GM12892 (cell line): ENCODE measurements around a stretch of chr20.

DNA sequence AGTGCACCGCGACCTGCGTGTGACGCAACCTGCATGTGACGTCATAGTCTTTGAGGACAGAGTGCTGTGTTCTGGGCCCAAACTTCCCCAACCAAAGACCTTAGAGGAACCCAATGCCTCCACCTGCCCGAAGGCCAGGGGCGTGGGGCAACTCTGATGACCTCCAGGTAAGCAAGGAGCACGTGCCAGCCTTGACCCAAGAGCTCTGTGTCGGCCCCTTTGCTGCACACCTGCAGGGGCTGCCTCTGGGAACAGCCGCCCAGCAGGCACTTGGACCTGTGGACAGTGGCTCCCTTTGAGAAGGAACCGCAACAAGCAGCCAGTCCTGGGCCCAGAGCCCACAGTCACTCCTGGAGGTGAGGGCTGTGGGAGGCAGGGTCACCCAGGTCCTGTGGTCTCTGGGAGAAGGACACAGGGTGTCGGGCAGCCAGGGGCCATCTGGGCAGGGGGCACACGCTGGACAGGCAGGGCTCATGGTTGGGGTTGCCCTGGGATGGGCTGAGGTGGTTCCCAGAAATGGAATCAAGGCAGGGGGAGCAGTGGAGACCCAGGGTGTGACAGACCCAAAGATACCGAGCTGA, 1.5 kb downstream of the CABLES2 start:
- RRBS = no CpG with 5 or more reads among the region's 14 CpGs

GRCh38 chr20:62494598-62495057, 18.8 kb upstream of the GATA5 start:
- RRBS = no CpG with 5 or more reads among the region's 8 CpGs

GRCh38 chr20:62501714-62502265, 26.0 kb upstream of the GATA5 start:
- RRBS = no CpG with 5 or more reads among the region's 10 CpGs

DNA sequence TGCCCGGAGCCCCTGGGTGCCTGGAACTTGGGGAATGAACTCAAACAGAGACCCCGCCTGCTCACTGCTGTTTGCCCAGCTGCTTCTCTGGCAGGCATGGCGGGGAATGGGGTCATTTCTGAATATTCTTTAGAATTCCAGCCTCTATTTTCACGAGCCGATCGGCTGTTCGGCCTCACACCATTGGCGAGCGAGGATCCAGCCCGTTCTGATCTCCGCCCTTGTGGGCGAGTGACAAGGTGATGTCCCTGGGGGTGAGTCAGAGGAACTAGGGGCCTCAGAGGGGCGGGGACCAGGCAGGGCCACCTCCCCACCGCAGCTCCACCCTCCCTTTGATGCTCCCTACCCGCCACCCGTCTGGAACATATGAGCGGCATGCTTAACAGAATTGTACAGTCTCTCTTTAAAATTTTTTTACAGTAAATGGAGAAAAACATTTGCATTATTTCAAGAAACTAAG, 48.0 kb upstream of the GATA5 start:
- RRBS = no CpG with 5 or more reads among the region's 17 CpGs

DNA sequence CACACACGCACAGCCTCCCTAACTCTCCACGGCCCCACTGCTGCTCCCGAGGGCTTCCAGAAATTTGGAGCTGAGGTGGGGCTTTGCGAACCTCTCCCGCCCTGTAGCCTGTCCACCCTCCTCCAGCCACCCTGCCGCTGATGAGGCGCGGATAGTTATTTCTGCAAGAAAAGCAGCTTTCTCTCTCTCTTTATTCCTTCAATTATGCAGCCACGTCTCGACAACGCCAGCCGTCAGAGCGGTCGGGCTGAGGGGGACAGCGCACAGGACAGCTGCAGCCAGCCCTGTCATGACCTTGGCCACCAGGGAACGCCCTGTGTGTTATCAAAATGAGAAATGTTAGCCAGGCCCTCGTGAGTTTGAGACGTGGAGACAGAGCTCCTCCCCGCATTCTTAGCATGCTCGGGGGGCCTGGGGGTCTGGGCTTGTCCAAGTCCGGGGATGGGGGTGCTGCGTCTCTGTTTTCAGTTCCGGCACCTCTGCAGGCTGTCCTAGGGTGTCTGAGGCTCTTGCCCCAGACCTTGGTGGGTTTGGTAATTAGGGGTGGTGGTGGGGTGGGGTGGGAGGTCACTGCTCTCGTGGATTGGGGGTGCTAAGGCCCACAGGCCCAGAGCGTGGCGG, 54.1 kb upstream of the GATA5 start:
- RRBS = no CpG with 5 or more reads among the region's 26 CpGs

- RRBS = no CpG with 5 or more reads among the region's 38 CpGs
These were observed 75.6 kb upstream of the GATA5 start for GRCh38 chr20:62551329-62551828.

GRCh38 chr20:62574787-62575129, 67.5 kb upstream of the SLCO4A1 start:
- RRBS = no CpG with 5 or more reads among the region's 15 CpGs

DNA sequence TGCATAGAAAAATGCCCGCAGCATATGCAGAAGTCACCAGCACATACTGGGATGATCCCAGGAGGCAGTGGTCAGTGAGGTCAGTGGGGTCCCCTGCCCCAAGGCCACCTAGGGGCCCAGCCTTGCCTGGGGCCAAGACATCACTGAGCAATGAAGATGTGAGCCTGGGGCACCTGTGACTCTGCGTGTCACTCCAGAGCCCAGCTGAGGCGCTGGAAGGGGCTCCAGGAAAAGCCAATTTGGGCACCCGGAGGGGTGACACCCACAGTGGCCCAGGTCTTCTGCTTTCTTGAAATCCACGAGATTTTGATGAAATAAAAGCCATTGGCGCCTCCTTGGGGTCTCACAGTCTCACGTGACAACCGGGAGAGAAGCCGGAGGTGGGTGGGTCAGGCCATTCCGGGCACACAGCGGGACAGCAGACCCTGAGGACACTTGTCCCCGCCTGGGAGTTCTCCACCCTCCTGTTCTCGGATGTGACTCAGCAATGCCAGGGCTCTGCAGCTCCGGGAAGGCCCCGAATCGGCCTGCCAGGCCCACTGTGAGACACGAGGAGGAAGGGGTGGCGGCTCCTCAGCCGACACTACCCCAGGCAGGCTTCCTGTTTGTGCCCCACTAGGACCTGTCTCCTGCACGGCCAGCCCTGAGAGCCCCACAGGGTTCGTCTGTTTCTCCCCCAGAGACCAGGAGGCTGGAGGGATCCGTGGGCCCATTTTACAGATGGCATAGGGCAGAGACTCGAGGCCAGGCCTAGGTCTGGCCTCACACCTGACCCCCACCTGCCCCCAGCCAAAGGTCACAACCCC, 24.4 kb upstream of the SLCO4A1 start:
- RRBS = no CpG with 5 or more reads among the region's 23 CpGs

DNA sequence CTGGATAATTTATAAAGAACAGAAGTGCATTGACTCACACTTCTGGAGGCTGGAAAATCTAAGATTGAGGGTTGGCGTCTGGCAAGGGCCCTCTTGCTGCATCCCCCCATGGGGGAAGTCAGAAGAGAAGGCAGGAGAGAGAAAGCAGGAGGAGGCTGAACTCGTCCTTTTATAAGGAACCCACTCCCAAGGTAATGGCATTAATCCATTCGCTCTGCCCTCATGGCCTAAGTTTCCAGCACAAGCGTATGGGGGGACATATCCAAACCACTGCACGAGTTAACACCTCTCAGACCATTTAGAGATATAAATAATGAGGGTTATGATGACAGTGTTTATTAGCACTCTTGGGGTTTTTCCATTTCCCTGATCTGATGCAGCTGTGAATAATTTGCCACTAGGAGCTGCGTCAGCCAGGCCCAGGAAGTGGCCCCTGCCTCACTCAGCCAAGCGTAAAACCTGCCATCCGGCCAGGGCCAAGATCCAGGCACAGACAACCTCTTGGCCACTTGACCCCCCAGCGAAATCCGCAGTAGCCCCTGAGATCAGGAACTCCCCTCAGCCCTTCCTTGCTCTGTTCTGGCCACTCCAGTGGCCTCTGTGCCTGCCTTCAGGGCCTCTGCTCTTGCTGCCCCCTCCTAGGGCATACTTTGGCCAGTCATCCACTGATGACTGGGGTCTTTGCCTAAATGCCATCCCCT, 14.2 kb upstream of the SLCO4A1 start:
- RRBS = no CpG with 5 or more reads among the region's 10 CpGs

DNA sequence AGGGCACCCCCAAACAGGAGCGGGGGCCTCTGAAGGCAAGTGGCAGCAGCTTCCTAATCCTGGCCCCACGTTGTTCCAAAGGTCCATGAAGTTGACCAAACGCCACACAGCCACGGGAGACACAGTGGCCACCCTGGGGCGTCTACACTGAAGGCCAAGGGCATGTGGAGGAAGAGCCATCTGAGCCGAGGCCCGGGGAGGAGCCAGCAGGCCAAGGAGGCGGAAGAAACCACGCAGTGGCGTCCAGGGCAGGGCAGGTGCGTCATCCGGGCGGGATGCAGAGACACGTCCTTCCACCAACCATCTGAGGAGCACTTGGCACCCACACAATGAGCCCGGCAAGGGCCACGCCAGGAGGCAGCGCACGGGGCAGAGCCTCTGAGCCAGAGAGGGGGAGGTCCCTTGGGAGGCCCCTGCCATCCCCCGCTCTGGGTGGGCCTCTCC, 21.4 kb upstream of the NTSR1 start:
- RRBS = 63% methylated on average over 8 of the region's 19 CpGs

DNA sequence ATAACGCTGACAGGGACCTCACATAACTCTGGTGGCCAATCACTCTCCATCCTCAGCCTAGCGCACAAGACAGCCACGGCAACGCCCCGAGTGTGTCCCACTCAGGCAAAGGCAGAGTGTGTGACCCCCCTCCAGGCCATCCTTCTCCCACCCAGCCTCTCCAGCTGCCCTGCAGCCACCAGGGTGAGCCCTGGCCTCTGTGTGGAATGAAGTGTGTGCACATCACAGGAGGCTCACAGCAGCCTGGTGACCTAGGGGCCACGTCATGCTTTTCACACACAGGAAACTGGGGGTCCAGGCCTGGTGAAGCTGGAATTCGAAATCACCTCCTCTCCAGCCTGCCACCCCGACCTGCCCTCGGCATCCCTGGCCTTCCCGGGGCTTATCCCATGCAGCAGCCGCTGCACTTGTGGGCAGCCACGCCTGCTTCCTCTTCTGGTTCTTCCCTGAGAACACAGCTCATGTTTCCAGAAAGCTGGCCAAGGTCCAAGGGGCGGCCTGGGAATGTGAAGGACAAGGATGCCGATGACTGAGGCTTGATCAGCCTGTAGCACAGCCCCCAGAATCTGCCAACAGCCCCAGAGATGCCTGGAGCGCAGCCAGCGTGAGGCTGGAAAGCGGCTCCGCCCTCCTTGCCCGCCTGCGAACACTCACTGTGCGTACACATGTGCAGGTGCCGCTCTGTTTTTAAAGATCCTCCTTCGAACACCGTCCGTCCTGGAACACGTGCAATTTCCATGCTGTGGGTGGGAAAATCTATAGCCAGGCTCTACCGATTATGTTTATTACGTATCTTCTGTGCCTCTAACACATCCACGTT, 4.2 kb upstream of the NTSR1 start:
- RRBS = no CpG with 5 or more reads among the region's 29 CpGs

DNA sequence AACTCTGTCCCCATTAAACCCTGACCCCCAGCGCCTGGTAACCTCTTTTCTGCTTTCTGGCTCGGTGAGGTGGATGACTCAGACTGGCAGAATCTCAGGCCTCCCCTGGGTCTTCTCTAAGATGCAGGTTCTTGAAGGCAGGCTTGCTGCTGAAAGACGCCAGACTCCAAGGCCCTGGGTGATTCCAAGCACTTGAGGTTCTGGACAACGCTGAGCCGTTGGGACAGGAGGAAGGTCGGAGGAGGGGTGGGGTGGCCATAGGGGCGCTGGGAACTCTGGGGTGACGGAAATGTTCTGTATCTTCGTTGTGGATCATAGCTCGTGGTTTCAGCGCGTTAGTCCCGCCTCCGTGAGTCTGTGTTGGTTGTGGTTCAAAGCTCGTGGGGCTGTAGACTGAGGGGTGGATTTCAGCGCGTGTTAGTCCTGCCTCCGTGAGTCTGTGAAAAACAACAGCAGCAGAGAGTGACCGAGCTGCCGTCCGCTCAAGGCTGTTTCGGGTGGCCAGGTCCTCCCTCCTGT, 7.6 kb downstream of the NTSR1 start:
- RRBS = no CpG with 5 or more reads among the region's 22 CpGs

- RRBS = no CpG with 5 or more reads among the region's 13 CpGs
These were observed 1.5 kb downstream of the COL9A3 start for GRCh38 chr20:62818271-62818881.

GRCh38 chr20:62840065-62840579, 21.5 kb downstream of the TCFL5 start:
- RRBS = 86% methylated on average over 3 of the region's 21 CpGs

DNA sequence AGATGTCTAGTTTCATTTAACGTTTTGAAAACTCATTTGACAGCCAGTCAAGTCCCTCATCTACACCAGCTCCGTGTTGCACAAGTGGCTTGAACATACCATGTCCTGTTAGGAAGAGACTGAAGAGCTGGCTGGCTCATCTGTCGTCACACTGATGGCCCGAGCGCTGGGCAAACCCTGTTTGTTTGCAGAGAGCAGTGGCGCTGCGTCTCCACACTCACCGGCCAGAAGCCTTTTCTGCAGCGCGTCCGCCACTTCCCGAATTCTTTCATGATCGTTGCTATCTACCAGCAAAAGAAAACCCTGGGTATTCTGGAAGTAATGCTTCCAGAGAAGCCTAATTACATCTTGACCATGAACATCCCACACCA, 10.6 kb upstream of the TCFL5 start:
- RRBS = no CpG with 5 or more reads among the region's 13 CpGs

DNA sequence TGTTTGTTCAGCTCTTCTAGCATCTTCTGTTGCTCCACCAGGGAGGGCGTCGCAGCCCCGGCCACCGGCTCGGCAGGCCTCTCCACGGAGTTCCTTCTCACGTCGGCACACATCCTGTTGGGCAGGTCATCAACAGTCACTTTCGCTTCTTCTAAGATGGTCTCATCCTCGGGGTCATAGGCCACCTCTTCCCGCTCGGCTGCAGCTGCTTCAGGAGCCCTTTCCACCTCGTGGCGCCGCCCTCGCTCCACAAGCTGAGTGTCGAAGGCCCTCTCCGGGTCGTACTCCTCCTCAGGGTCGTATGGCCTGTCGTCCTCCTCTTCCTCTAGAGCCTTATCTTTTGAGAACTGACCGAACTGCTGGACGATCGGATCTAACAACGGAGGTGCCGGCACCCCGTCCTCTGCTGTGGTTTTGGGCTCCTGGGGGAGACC, 19.9 kb upstream of the TCFL5 start:
- RRBS = 97% methylated on average over 2 of the region's 27 CpGs

DNA sequence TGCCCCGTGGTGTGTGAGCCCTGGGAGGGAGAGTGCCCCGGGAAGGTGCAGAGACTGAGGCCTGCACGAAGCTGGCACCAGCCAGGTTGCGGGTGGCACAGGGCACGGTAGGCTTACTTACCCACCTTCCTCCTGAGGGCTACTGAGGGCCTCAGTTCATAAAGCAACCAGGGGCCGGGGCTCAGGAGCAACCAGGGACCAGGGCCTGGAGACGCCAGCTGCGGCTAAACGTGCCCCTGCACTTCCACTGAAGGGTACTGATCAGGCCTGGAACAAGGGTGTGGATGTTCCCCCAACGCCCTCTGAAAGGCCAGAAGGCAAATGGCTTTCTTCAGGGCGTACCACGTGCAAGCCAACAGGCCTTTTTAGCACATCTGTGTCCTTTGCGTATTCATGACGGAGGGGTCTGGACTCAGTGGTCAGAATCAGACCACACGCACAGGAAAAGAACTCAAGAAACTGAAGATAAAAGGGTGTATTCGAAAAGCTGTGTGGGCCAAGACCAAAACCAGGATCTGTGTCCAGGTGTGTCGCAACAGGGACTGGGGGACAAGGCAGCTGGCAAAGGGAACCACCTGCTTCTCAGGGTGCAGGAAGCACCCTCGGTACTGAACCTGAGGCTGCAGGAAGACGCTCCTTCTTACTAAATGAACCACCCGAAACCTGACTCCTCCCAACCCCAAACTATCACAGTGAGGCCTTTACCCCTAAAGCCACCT, 24.5 kb upstream of the TCFL5 start:
- RRBS = no CpG with 5 or more reads among the region's 20 CpGs

DNA sequence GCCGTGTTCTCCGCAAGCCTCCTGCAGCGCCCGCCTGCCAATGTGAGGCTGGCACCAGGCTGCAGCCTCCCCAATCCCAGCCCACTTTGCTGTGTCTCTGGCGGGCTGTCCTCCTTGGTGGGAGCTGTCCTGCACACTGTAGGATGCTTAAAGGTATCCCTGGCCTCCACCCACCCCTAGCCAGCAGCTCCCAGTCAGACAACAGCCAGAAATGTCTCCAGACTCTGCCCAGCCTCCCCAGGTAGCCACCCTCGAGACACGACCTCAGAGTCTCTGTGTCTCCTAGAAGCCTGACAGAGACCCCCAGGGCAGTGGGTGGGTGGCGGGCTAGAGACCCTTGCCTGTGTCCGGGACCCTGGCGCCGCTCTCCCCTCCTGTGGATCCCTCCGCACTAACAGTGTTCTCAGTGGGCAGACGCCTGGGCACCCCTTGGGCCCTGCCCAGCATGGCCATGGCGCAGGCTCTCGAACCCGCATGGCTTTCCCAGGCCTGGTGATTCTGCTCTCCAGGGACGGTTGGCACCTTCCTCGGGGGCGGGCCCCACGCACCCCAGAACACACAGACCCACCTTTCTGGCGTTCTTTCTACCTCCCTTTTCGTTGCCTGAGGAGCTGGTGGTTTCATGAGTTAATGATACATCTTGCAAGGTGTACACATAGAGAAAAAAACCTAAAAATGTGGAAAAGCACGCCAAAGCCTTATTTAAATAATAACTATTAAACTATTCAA, 15.5 kb downstream of the SLC17A9 start:
- RRBS = no CpG with 5 or more reads among the region's 23 CpGs

GRCh38 chr20:62986191-62986529, 20.6 kb downstream of the BHLHE23 start:
- RRBS = no CpG with 5 or more reads among the region's 3 CpGs

DNA sequence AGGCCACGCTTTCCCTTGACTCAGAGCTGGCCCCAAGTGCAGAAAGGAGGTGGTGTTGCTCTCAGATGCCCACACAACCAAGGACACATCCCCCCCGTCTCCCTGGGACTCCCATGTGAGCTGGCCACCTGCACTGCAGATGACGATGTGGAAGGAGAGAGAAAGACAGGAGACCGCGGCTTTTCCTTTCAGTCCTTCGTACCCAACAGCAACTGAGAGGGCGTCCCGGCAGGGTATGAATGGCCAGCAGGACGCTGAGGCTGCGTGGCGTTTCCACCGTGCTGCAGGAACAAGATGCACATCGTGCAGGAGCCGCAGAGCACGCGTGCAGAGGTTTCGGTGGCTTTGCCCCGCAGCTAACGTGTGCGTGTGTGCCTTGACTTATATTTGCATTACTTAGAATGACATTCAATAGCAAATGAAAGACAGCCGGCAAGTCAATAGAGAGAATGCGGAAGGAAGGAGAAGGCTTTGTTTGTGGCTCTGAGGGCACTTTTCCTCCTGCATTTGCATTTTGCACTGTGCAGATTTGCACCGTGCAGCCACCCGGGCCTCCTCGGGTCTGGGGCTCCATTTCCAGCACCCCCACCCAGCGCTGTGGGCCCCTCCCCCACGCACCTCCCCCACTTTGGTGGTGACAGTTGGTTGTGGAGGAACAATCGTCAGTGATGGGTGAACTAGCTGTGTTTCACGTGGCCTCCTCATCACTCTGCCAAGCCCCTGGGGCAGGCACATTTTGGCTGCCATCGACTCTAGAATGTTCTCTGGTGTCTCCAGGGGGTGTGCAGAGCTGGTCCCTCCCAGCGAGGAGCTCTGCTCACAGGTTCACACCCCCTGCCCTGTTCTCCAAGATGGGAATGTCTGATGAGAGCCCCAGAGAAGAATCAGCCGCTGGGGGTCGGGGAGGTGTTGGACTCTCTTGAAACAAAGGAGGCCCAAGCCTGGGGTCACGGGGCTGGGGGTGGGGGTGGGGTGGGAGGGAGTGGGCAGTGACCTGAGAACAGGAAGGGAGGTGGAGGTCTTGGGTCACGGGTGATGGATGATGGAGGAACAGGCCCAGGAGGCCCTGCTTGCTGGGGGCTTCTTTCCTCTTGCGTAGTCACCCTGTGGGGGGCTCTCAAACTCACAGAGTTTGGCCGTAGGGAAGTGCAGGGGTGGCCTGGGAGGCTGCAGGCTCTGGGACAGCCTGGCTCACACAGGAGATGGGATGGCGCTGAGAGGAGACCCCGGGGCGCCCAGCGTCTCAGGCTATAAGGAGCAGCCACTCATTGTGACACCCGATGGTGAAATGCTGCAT, 26.6 kb upstream of the BHLHE23 start:
- RRBS = no CpG with 5 or more reads among the region's 42 CpGs